ENCODE measurements around the gene PABIR1.

- CAGE, long polyA plus RNA = no peak
- RRBS = no CpG with 5 or more reads among the region's 3 CpGs
These were observed 32.1 kb downstream of the TMEM252 start for GRCh38 chr9:68508441-68509073.

GRCh38 chr9:68779847-68780690, at the start of gene PABIR1:
TSS of gene PABIR1 (plus strand) at chr9:68780065.
- CAGE, long polyA plus RNA = no peak
- RRBS = under 1% methylated on average over 20 of the region's 73 CpGs

GRCh38 chr9:68841166-68841444, 61.2 kb downstream of the PABIR1 start:
- CAGE, long polyA plus RNA = no peak
- RRBS = no CpG with 5 or more reads among the region's 2 CpGs

DNA sequence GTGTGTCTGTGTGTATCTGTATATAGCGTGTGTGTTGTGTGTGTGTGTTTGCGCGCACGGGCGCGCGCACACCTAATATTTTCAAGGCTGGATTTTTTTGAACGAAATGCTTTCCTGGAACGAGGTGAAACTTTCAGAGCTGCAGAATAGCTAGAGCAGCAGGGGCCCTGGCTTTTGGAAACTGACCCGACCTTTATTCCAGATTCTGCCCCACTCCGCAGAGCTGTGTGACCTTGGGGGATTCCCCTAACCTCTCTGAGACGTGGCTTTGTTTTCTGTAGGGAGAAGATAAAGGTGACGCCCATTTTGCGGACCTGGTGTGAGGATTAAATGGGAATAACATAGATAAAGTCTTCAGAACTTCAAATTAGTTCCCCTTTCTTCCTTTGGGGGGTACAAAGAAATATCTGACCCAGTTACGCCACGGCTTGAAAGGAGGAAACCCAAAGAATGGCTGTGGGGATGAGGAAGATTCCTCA, 837 bp downstream of the FXN start:
- CAGE, long polyA plus RNA = no peak
- RRBS = no CpG with 5 or more reads among the region's 16 CpGs

GRCh38 chr9:69085899-69086464, 50.4 kb downstream of the FXN start:
- CAGE, long polyA plus RNA = no peak
- RRBS = no CpG with 5 or more reads among the region's 6 CpGs

DNA sequence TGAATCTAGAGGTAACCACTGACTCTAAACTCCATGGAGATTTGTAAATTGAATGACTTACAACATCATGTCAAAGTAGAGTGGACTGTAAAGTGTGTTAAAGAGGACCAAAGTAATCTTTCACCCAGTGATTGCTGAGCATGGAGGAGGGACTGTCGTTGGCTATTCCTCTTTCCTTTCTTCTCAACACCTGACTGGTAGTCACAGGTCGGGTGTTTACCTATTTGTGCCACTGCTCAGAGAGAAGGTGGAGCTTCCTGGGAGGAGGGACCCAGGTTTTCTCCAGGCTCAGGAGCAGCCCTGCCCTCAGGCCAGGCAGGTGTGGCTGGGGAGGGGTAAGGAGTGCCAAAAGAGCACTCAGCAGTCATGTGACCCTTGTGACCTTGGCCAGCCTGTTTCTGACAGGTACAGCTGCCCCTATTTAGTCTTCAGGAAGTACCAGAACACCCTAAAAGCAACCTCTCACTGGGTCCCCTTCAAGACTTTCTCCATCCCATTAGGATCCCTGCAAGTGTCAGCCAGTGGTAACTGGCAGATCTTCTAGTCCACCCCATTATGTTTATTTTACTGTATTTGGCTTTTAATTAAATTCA, 68.9 kb upstream of the TJP2 start:
- CAGE, long polyA plus RNA = no peak
- RRBS = no CpG with 5 or more reads among the region's 2 CpGs

- CAGE, long polyA plus RNA = no peak
- RRBS = no CpG with 5 or more reads among the region's 4 CpGs
These were observed 41.8 kb upstream of the TJP2 start for GRCh38 chr9:69132222-69132704.

GRCh38 chr9:69176255-69176586, 2.1 kb downstream of the TJP2 start:
- CAGE, long polyA plus RNA = no peak
- RRBS = no CpG with 5 or more reads among the region's 4 CpGs

GRCh38 chr9:69178256-69179519, 4.6 kb downstream of the TJP2 start:
- CAGE, long polyA plus RNA = no peak
- RRBS = no CpG with 5 or more reads among the region's 8 CpGs

GRCh38 chr9:69186310-69187256, 12.5 kb downstream of the TJP2 start:
- CAGE, long polyA plus RNA = no peak
- RRBS = no CpG with 5 or more reads among the region's 8 CpGs

DNA sequence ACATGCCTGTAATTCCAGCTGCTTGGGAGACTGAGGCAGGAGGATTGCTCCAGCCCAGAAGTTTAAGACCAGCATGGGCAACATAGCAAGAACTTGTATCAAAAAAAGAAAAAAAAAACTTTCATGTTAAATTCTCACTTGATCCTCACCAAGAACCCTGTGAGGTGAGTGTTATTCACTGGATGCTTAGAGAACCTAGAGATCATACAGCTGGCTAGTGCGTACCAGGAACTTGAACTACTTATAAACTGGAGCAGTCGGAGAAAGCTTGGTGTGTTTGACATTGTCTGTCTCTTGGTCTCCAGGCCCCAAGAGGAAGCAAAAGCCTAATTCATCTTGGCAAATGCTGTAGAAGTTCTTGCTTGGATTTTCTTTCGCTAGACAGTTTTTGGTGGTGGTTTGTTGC, 18.1 kb downstream of the TJP2 start:
- CAGE, long polyA plus RNA = no peak
- RRBS = no CpG with 5 or more reads among the region's 3 CpGs

DNA sequence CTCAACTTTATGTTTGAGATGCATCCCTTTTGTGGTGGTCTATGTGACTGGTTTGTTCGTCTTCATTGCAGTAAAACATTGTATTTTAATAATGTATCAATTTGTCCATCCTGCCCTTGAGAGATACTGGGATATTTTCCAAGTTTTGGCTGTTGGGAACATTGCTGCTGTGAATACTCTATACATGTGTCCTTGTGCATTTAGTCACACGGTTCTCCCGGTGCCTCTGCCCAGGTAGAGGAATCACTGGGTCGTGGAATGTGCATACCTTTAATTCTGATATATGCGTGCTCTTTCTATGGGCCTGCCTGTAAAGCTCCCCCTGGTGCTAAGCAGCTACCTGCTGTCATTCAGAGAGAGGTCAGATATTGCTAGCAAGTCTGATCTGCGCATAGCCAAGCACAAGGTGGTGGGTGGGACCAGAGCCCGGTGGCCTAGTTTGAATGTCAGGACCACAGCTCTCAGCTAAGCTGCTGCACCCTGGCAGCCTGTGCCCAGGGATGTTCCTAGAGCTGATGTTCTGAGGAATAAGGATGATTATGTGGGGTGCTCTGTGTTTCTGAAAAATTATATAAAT, 33.3 kb downstream of the TJP2 start:
- CAGE, long polyA plus RNA = no peak
- RRBS = no CpG with 5 or more reads among the region's 7 CpGs

DNA sequence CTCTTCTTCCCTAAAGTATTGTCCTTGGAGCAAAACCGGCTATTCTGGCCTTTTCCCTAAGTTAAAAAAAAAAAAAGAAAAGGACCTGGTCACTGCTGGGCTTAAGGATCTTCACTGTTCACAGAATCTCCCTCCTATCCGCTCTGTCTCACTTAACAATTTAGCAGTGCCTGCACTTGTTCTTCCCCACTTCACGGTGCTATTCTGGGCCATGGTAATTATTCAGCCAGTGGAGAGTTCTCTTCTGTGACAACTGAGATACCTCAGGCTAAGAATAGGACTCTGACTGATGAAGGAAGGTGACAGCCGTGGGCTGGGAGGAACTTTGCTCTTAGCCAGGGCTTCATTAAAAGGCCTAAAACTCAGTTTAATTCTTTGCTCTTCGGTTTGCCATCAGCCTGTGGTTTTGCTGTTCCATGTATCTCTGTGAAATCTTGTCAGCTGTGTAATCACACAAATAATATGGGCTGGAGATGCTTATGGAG, 51.9 kb upstream of the ENTREP1 start:
- CAGE, long polyA plus RNA = no peak
- RRBS = no CpG with 5 or more reads among the region's 5 CpGs

GRCh38 chr9:69307265-69307492, 17.8 kb upstream of the ENTREP1 start:
- CAGE, long polyA plus RNA = no peak
- RRBS = no CpG with 5 or more reads among the region's 3 CpGs

GRCh38 chr9:69386485-69387274, 61.7 kb downstream of the ENTREP1 start:
- CAGE, long polyA plus RNA = no peak
- RRBS = no CpG with 5 or more reads among the region's 10 CpGs

- CAGE, long polyA plus RNA = no peak
These were observed 52.9 kb upstream of the MAMDC2 start for GRCh38 chr9:69990786-69991012.

GRCh38 chr9:70049200-70049745, 5.6 kb downstream of the MAMDC2 start:
- CAGE, long polyA plus RNA = no peak
- RRBS = no CpG with 5 or more reads among the region's 6 CpGs

GRCh38 chr9:70100046-70100916, 56.6 kb downstream of the MAMDC2 start:
- CAGE, long polyA plus RNA = no peak
- RRBS = no CpG with 5 or more reads among the region's 8 CpGs

- CAGE, long polyA plus RNA = no peak
- RRBS = no CpG with 5 or more reads among the region's 1 CpG
These were observed 69.4 kb downstream of the MAMDC2 start for GRCh38 chr9:70113065-70113358.

DNA sequence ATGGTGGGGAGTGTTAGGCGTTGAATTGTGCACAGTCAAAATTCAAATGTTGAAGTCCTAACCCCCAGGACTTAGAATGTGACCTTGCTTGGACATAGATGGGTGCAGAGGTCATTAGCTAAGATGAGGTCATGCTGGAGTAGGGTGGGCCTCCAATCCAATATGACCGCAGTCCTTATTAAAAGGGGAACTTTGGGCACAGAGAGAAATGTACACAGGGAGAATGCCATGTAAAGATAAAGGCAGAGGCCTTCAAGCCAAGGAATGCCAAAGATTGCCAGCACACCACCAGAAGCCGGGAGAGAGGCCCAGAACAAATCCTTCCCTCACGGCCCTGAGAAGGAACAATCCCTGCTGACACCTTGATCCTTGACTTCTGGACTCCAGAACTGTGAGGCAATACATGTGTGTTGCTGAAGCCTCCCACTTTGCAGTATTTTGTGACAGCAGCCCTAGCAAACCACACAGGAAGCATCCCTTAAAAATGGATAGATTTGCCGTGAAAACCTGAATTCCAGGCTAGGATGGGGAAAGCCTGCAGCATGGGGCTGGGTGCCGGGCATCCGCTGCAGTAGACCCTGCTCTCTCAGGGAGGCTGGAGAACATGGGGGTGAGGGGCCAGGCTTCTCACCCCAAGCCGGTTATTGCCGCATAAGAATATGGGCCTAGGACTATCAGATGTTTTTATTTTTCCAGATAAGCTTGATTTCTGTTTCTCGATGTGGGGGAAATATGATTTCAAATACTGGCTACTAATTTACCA, 80.1 kb downstream of the MAMDC2 start:
- CAGE, long polyA plus RNA = no peak
- RRBS = 98% methylated on average over 3 of the region's 10 CpGs